HEK293 (cell line): ENCODE measurements around a stretch of chr12.

DNA sequence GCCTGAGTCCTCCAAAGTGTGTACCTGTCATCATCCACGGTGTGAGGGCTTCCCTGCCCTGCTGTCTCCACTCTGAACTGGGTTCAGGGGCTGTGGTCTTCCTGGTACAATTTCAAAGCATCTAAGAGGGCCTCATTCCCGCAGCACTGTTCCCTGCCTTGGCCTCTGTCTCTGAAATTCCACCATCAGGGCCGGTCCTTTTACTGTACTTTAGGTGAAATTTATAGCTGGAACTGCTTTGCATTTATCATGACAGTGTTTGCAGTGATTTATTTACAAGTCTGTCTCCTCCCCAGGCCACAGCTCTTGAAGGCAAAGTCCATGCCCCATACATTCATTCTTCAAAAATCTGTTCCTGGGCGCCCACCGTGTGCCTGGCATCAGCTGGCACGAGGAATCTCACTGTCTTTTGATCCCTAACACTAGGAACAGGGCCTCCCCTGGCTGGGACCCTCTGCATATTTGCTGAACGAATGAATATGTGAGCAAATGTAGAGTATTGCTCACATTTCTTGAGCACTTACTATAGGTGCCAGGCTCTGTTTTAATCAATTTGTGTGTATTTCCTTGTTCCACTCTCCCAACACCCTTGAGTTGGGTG lies 37.0 kb upstream of the NCOR2 start:
- PRO-cap = no peak
- RRBS, 2 experiments = no CpG with 5 or more reads among the region's 7 CpGs

DNA sequence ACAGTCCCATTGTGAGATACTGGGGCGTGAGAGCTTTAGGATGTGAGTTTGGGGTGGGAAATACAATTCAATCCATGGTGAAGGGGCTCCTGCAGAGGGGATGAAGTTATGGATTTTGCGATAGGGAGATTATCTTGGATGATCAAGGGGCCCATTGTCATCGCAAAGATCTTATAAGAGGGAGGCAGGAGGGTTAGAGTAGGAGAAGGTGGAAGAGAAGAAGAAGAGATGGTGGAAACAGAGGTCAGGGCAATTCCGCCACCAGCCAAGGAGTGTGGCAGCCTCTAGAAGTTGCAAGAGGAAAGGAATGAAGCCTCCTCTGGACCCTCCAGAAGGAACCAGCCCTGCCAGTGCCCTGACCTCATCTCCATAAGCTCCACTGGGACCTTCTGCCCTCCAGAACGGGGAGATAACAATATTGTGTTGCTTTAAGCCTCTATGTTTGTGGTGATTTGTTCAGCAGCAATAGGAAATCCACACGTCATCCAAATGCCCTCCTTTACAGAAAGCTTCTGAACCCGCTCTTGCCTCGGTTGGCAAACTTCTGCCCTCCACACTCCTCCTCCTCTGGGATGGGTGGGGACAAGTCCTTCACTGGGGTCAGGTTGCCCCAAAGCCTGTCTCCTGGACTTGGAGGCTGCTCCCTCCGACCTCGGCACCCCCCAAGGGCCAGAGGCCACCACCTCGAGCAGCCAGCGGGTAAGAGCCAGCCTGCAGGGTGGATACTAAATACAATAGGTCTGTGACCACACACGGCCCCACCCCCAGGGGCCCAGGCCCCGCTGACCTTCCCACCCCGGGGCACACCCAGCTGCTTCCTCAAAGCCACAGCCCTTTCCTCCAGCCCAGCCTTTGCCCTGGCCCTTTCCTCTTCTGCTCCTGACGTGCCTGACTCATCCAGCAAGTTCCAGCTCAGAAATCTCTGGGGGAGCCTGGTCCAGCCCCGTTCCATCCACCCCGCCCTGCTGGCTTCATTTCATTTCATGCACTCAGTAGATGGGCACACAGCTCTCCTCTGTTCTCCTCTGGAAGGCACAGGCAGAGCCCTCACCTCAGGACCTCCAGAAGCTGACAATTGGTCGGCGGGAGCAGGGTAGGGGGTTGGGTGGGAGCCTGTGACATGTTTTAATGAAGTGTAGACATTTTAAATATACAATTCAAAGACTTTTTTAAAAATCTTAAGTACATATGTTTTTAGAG lies 58.6 kb upstream of the NCOR2 start:
- PRO-cap = no peak
- RRBS, 2 experiments = no CpG with 5 or more reads among the region's 20 CpGs

- PRO-cap = no peak
- RRBS, 2 experiments = no CpG with 5 or more reads among the region's 6 CpGs
Observed at GRCh38 chr12:124633196-124633820, 65.9 kb upstream of the NCOR2 start.

- PRO-cap = no peak
- RRBS, 2 experiments = 21 to 76% methylated on average over 4 of the region's 14 CpGs
Observed at GRCh38 chr12:124687799-124688343, 120.5 kb upstream of the NCOR2 start.

GRCh38 chr12:124700919-124701563 lies 133.6 kb upstream of the NCOR2 start:
- PRO-cap = no peak
- RRBS, 2 experiments = no CpG with 5 or more reads among the region's 13 CpGs

- PRO-cap = no peak
- RRBS, 2 experiments = no CpG with 5 or more reads among the region's 19 CpGs
Observed at GRCh38 chr12:124720189-124721150, 143.2 kb downstream of the SCARB1 start.

- PRO-cap = bidirectional peak, plus-strand start at chr12:124734667, minus-strand start at chr12:124734548
- RRBS, 2 experiments = 33 to 55% methylated on average over 4 to 5 of the region's 13 CpGs
Observed at GRCh38 chr12:124734476-124735034, 129.1 kb downstream of the SCARB1 start.

DNA sequence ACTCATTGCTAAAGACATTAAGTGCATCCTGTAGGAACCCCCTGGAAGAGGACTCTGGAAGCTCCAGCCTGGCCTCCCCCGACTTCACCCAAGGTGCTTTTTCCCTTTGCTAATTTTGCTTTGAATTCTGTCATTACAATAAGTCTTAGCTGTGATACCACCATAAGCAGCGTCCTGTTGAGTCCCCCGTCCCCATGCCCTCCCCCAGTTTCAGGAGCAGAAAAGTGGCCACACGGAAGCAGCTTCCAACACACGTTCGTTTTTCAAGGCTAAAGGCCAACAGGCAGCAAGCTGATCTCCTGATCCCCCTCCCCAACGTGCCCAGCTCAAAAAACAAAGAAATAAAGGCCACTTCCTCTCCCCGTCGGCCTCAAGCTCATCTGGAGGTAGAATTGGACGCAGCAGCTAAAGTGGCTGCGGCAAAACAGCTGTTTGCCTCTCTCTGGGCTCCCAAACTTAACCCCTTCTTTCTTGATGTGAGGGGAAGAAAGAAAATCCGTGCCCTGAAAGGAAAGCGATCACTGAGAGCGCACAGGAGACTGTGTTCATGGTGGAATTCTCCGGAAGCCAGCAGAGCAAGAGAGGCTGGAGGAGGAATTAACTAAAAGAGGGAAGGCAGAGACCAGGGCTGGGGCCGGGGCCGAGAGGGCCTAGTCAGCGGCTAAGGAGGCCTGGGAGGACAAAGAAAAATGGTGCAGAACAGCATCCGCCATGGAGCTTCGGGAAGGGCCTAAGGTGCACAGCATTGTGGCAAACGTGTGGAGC lies 66.3 kb downstream of the SCARB1 start:
- PRO-cap = no peak
- RRBS, 2 experiments = 95 to 100% methylated on average over 1 to 2 of the region's 21 CpGs

GRCh38 chr12:124909964-124910459 lies 4.4 kb downstream of the UBC start:
- PRO-cap = no peak
- RRBS, 2 experiments = no CpG with 5 or more reads among the region's 6 CpGs

GRCh38 chr12:124938399-124939047 lies 24.1 kb upstream of the UBC start:
- PRO-cap = unidirectional peak, plus-strand start at chr12:124938639; bidirectional peak, plus-strand start at chr12:124938710, minus-strand start at chr12:124938659
- RRBS, 2 experiments = no CpG with 5 or more reads among the region's 8 CpGs

GRCh38 chr12:125029393-125030022 lies 35.7 kb upstream of the AACS start:
- PRO-cap = no peak
- RRBS, 2 experiments = no CpG with 5 or more reads among the region's 10 CpGs

- PRO-cap = no peak
- RRBS, 2 experiments = 15 to 23% methylated on average over 7 of the region's 23 CpGs
Observed at GRCh38 chr12:125185211-125185787, 887 bp upstream of the TMEM132B start.

DNA sequence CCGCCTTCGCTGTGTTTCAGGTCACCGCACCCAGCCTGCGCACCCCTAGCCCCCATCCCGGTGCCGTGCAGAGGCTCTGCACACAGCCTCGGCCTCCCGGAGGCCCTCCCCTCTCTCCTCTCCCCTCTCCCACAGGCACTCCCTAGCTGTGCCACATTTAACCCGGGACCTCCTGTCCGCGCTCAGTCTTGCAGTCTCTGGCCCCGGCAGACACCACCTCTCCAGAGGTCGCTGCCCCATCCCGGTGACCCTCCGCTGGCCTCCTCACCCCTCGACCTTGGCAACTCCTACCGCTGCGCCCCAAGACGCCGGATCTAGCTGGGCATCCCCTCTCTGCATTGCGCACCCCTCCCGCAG lies 420 bp upstream of the TMEM132B start:
- PRO-cap = no peak
- RRBS, 2 experiments = 8 to 12% methylated on average over 21 to 22 of the region's 22 CpGs

DNA sequence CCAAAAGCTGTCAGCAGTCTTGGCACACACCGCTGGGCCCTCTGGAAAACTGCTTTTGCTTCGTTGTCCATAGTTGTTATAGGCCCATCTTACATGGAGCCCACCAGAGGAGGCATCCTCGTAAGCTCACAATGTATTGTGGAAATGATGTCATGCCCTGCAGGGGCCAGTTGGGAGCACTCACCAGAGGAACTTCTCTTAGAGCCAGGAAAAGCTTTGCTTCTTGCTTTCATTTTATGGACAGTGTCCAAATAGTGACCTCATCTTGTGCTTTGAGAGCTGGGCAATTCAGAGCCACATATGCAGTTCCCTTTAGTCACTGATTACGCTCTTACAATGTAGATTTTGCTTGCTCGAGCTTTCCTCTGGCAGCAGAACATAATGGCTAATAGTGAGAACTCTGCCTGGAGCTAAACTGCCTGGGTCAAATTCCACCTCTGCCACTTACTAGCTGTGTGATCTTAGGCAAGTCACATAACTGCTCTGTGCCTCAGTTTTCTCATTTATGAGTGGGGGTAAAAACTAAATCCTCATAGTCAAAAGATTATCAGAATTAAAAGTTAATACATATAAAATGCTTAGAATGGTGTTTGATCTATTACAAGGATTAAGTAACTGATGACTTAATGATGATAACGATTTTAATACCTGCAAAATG lies 154.7 kb downstream of the TMEM132B start:
- PRO-cap = no peak
- RRBS, 2 experiments = no CpG with 5 or more reads among the region's 6 CpGs

GRCh38 chr12:125387182-125387785 lies 201.1 kb downstream of the TMEM132B start:
- PRO-cap = no peak

DNA sequence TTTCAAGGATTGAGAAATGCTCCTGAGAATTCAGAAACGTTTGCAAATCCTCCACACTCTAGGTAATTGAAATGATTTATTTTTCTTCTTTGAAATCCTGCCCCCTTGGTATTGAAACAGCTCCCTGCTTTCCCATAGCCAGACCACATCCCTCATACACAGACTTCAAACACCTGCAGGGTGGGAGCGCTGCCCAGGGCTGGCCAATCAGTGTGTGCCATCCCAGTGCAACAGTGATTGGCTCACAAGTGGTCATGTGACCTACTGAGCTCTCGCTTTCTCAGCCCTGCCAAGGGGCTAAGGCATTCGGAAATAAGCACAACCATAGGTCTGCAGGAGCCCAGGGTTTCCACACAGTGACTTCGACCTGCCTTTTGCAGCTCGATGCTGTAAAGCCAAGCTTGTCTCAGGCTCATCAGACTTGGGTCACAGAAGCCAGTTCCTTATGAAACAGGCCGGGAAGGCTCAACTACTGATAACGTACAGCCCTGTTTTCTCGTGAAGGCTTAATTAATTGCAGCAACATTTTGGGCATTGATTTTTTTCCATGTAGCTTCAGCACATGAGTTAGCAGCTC lies 970.6 kb downstream of the TMEM132B start:
- PRO-cap = no peak
- RRBS, 2 experiments = no CpG with 5 or more reads among the region's 9 CpGs

DNA sequence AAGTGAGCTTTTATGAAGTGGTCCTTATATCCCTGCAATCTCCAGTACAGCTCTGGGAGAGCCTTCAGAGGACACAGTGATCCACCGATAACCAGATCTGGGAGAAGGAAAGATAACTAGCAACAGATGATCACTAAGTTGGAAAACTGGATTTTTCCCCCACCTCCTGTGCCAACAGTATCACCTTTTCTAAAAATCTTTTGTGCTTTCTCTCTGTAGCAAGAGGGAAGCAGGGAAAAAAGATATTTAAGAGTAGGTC lies 1390.5 kb upstream of the TMEM132C start:
- PRO-cap = unidirectional peak, minus-strand start at position 90 of the sequence
- RRBS, 2 experiments = no CpG with 5 or more reads among the region's 1 CpG

DNA sequence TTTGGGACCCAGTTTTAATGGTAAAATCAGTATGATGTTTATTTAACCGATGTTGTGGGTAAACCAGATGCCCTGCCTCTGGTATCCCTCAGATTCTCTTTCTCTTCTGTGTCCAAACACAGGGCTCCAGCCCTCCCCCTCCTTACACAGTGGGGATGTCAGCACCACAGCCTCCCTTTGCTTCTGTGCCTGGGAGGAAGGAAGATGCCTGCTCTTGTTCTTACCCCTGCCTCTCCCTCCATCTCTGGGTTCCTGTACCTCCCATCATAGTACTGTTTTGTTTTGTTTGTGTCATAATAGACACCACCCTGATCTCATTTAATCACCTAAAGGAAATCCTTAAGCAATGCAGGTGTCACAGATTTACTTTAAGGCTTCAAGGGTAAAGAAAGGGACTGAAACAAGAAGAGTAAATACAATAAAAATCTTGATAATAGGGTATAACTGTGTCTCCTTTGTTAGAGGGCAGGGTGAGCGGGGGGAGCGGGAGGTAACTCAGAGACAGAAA lies 1204.9 kb upstream of the TMEM132C start:
- PRO-cap = no peak
- RRBS, 2 experiments = no CpG with 5 or more reads among the region's 3 CpGs

- PRO-cap = no peak
- RRBS, 2 experiments = no CpG with 5 or more reads among the region's 9 CpGs
Observed at GRCh38 chr12:128026609-128027784, 240.0 kb upstream of the TMEM132C start.

- PRO-cap = no peak
- RRBS, 2 experiments = 82 to 90% methylated on average over 1 to 2 of the region's 33 CpGs
Observed at GRCh38 chr12:128795442-128796358, 28.1 kb downstream of the SLC15A4 start.